Lower leg skin (tissue), 2 donors: Measurements from ENCODE around the gene CCBE1.

GRCh38 chr18:58196122-58196747 is 152.2 kb downstream of the NEDD4L start:
- PRO-cap: no peak
- RAMPAGE, long total RNA, 2 experiments: no peak in any of the 2 experiments

DNA sequence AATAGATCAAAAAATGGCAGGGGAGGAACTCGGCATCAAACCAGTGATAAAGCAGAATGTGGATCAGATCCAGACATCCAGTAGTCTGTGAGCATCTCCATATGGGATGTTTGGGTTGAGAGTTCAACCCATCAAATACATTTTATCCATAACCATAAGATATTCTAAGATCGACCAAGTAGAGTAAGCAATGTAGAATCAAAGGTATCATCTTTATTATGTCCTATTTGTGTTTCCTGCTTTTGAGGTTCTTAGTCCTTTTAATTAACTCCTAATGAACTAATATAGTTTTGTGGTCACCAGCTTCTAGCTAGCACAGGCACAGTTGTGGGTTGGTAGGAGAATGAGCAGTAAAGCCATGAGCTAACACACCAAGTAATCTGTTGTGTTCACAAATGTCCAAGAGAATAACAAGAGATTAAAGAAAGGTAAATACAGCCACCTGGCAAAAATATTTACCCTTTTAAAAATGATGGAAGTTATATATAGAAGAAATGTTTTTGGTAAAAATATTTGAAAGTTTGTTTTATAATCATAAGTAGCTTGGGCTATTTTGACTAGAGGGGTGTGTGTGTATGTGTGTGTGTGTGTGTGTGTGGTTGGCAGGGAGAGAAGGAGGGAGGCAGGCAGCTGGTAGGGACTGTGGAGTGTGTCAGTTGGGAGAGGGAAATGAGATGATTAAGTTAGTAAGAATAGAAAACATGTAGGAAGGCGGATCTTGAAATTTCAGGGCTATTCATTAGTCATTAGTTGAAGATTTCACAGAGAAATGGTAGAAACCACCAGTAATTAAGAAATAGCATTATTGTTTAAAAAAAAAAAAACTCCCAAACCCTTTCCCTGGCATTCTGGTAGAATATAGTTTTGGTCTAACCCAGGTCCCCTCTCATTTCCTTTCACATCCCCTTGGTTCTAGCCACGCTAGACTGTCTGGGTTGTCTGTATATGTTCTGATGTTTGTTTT is 161.2 kb downstream of the NEDD4L start:
- PRO-cap: no peak
- RAMPAGE, long total RNA, 2 experiments: no peak in any of the 2 experiments

- PRO-cap: no peak
- RAMPAGE, long total RNA, 2 experiments: no peak in any of the 2 experiments
These were observed 172.1 kb downstream of the NEDD4L start for GRCh38 chr18:58215939-58216667.

- PRO-cap: unidirectional peak, minus-strand start at chr18:58322128
- RAMPAGE, long total RNA, 2 experiments: no peak in any of the 2 experiments
These were observed 277.9 kb downstream of the NEDD4L start for GRCh38 chr18:58321965-58322352.

- PRO-cap: no peak
- RAMPAGE, long total RNA, 2 experiments: no peak in any of the 2 experiments
These were observed 231.5 kb downstream of the ALPK2 start for GRCh38 chr18:58397189-58398031.

- PRO-cap: no peak
- RAMPAGE, long total RNA, 2 experiments: no peak in any of the 2 experiments
These were observed 220.7 kb downstream of the ALPK2 start for GRCh38 chr18:58408009-58408679.

GRCh38 chr18:58639734-58640302 is 10.9 kb upstream of the ALPK2 start:
- PRO-cap: no peak
- RAMPAGE, long total RNA, 2 experiments: no peak in any of the 2 experiments

DNA sequence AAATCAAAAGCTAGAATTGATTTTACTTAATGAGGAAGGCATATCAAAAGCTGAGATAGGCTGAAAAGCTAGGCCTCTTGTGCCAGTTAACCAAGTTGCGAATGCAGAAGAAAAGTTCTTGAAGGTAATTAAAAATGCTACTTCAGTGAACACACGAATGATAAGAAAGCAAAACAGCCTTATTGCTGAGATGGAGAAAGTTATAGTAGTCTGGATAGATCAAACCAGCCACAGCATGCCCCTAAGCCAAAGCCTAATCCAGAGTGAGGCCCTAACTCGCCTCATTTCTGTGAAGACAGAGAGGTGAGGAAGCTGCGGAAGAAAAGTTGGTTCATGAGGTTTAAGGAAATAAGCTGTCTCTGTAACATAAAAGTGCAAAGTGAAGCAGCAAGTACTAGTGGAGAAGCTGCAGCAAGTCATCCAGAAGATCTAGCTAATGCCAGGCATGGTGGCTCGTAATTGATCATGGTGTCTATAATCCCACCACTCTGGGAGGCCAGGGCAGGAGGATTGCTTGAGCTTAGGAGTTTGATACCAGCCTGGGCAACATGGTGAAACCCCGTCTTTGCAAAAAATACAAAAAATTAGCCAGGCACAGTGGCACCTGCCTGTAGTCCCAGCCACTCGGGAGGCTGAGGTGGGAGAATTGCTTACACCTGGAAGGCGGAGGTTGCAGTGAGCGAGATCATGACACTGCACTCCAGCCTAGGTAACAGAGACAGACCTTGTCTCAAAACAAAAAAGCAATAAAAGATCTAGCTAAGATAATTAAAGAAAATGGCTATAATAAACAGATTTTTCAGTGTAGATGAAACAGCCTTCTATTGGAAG is 21.6 kb downstream of the MALT1 start:
- PRO-cap: no peak
- RAMPAGE, long total RNA, 2 experiments: no peak in any of the 2 experiments

DNA sequence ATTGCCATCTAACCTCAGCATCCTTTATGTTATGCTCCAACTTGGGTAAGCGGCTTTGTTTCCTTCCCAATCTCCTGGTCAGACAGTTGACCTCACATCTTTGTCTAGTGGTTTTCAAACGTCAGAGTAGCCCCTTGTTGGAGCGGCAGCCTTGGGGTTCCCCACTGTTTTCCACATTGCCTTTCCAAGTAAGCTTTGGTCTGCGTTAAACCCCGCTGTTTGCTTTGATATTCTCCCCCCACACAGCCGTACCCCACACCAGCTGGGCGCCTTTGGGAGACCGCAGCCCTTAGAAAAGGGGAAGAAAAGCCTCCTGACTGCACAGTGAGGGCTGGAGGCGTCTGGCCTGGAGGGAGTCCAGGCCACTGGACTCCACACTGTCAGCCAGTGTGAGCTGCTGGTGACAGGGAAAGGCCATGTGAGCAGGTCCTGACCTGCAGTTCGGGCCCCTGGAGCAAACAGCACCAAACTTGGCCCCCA is 83.4 kb downstream of the MALT1 start:
- PRO-cap: no peak
- RAMPAGE, long total RNA, 2 experiments: no peak in any of the 2 experiments

DNA sequence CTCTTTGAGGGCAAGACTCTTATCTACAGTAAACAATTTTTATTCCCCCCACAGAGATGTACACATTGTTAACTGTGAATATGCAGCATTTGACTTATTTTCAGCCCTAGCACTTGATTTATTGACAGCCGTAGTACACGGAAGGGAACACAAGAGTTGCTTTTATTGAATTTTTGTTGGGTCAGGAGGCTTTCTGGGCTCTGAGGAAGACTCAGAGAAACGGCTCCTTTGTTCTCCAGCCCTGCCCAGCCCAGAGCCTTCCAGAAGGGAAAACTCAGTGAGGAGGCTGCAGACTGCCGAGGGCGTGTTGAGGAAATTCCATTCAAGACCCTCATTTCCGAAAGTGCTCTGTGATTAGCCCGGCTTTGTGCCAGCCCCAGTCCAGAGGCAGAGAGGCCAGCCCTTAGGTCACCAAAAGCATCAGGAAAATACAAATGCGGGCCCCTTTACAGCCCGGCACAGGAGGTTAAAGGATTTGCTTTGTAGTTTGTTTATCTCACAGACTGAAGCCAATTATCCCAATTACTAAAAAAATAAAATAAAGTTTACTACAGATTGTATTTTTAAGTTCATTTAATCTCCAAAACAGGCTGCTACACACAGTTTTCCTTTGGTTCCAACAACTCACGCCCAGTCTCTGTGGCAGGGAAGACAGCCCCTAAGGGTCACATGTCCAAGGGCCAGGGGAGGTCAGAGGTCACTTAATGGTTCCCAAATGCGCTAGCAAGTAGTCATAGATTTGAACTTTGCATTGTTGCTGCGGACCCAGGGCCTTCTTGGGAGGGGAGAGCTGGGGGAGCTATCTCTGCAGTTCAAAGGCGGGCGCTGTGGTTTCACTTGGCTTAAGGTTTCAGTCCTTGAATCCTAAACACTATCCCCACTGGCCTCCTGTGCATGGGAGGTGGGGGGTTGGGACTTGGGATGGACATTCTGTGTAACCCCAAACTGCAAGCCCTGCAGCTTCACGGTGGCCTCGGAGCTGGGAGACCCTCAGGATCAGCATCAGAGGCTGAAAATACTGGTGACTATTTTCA is 75.0 kb upstream of the ZNF532 start:
- PRO-cap: unidirectional peak, plus-strand start at position 263 of the sequence
- RAMPAGE, long total RNA, 2 experiments: no peak in any of the 2 experiments

DNA sequence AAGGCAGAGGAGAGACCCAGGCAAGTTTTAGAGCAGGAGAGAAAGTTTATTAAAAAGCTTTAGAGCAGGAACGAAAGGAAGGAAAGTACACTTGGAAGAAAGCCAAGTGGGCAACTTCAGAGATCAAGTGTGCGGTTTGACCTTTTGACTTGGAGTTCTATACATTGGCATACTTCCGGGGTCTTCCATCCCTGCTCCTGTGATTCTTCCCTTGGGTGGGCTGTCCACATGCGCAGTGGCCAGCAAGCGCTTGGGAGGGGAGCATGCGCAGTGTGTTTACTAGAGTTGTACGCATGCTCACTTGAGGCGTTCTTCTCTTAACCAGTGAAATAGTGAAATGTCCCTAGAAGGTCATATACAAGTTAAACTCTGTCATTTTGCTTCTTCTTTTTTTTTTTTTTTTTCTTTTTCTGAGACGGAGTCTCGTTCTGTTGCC is 56.9 kb upstream of the ZNF532 start:
- PRO-cap: no peak
- RAMPAGE, long total RNA, 2 experiments: no peak in any of the 2 experiments

GRCh38 chr18:58863243-58864288 is 1.1 kb upstream of the ZNF532 start:
- PRO-cap: bidirectional peak, plus-strand start at chr18:58863325, minus-strand start at chr18:58863425; bidirectional peak, plus-strand start at chr18:58863631, minus-strand start at chr18:58863584; bidirectional peak, plus-strand start at chr18:58863877, minus-strand start at chr18:58863682; bidirectional peak, plus-strand start at chr18:58864093, minus-strand start at chr18:58863989
- RAMPAGE, long total RNA, 2 experiments: no peak in any of the 2 experiments

- PRO-cap: no peak
- RAMPAGE, long total RNA, 2 experiments: no peak in any of the 2 experiments
These were observed 2.0 kb downstream of the SEC11C start for GRCh38 chr18:59141526-59142297.

DNA sequence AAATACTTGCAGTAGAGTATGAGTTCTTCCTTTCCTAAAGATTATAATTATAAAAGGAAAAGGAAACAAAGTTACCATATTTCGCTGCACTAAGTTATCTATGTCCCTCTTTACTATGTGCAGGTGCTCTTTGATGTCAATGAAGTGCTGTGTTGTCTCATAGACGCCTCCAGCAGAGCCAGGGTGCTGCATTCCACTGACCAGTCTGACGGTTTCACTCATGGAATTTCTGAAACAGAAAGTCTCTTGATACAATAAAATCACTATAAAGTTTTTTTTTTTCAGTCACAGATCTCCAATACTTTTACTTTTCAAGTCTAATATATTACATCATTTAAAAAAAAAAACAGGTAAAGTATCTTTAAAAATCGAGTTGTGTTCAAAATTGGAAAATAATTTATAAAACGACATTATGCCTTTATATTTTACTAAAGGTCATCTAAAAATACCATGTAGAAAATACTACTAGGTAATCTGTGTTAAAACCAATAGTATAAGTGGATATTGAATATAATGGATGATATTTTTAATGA is 14.6 kb upstream of the CPLX4 start:
- PRO-cap: no peak
- RAMPAGE, long total RNA, 2 experiments: no peak in any of the 2 experiments

GRCh38 chr18:59351560-59351999 is 7.5 kb downstream of the LMAN1 start:
- PRO-cap: no peak
- RAMPAGE, long total RNA, 2 experiments: no peak in any of the 2 experiments

- PRO-cap: no peak
- RAMPAGE, long total RNA, 2 experiments: no peak in any of the 2 experiments
These were observed 6.4 kb downstream of the LMAN1 start for GRCh38 chr18:59352655-59353046.

DNA sequence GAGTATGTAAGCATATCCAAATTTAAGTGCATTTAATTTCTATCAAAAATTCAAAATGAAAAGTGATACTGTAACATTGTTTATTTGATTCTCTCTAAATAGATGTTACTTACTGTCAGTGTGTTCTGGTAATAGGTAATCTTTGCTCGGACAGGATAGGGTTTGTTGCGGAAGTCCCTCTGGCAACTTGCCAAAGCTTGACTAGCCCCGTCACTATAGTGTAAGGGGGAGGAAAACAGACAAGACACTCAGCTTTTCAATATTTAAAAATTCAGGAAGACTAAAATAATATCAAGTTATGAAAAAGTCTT is 6.0 kb downstream of the LMAN1 start:
- PRO-cap: no peak
- RAMPAGE, long total RNA, 2 experiments: no peak in any of the 2 experiments

- PRO-cap: bidirectional peak, plus-strand start at chr18:59697648, minus-strand start at chr18:59697422
- RAMPAGE, long total RNA, 2 experiments: start-site peak on the minus strand in 2 of 2 experiments, at chr18:59697355-59697425 at its widest, 21 to 55 reads per replicate
These were observed at the start of gene CCBE1 for GRCh38 chr18:59697192-59697570. Gene CCBE1, minus strand, starts transcription at chr18:59697423.

DNA sequence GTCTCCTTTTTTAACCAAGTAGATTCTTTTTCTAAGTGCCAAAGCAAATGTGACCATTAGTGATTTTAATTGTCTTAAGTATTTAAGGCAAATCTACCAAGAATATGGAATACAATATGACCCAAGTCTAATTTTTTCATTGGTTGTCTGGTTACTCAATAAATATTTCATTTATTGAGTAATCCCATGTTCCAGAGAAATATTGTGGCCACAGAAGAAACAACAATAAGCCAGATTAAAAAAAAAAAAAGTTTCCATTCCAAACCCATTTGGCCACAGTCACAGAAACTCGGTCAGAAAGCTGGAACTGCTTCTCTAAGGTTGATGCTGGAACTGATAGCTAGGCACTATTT is 71.8 kb upstream of the CCBE1 start:
- PRO-cap: unidirectional peak, plus-strand start at position 284 of the sequence
- RAMPAGE, long total RNA, 2 experiments: no peak in any of the 2 experiments

- PRO-cap: no peak
- RAMPAGE, long total RNA, 2 experiments: no peak in any of the 2 experiments
These were observed 2.6 kb downstream of the PMAIP1 start for GRCh38 chr18:59902310-59902937.